Karpas-422 (cell line): ENCODE measurements around a stretch of chr6.

- PRO-cap = no peak
- RAMPAGE, long total RNA = no peak
Observed at GRCh38 chr6:43307744-43308256, 826 bp downstream of the CRIP3 start.

GRCh38 chr6:43354487-43354941 lies 14.9 kb downstream of the ZNF318 start:
- PRO-cap = no peak
- RAMPAGE, long total RNA = no peak

DNA sequence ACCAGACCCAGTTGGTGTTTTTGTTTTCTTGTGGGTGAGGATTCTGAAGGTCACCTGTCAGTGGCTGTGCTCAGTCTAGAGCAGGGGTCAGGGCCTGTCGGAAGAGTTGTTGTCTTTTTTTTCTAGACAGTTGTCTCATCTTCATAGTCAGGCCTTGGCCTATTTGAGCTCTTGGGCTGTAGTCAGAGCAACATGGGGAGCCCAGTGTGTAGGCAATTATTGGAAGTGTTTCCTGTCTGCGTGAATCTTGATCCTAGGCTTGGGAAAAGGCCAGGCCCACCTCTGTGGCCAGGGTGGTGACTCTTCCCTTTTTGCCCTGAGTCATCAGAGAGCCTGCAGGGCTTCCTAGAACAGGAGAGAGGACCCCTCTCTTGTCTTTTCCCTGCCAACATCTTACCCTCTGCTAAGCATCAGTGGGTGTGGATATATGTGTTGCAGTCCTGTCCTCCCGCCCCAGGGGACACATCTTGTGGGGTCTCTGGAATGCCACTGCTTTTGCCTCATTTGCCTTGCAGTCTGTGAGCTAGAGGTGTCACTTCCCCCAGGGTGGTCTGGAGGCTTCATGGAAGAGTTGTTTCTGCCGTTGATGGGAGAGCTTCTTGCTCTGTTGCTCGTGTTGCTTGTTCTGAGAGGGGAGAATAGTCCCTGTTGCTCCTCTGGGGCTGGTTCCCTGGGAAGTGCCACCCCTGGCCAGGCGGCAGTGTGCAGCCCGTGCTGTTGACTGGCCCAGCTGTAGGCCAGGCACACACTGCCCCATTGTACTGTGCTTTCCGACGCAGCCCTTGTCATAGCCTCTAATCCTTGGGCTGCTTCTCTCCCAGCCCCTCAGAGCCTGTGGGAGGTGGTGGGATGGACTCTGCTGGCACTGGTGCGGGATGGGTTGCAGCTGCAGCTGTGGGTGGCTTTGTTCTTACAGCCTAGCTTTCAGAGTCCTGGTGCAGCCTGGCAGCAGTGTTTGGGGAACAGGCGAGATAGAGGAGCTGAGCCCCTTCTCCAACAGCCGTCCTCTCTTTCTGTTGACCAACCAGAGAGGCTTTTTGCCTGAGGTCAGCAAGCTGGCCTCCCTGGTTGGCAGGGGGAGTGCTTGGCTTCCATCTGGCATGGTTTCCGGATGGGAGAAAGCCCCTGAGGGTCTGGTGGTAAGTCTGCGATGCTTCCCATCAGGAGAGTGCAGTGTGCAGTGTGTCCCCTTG lies 11.7 kb downstream of the TJAP1 start:
- PRO-cap = no peak
- RAMPAGE, long total RNA = no peak

GRCh38 chr6:43499268-43499715 lies 10.9 kb downstream of the LRRC73 start:
- PRO-cap = no peak
- RAMPAGE, long total RNA = no peak

DNA sequence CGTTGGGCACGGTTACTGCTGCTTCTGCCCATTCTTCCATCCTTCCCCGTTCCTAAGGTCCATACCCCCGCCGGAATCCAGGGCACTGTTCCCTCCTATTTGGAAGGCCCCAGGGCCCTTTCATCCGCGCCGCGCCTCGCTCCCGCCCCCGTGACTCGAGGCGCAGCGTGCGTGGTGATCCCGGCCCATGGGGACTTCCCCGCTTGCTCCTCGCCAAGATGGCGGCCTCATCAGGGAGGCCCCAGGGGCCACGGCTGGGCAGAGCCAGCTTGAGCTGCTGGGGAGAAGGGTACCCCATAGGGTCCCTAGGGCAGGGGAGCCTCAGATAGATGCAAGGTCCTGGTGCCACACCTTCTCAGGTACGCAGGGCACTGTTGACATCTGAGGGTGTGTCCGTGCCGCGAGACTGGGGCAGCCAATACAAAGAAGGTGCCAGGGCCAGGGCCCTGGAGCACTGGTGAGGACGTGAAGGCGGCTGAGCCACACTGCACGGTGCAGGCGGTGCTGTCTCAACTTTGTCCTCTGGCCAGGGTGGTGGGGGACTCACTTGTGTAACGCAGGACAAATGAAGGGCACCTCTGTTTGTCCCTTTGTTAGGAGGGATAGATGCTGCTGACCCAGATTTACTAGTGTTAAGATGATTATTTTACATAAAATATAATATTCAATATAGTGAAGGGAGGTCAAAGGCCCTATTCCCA lies 596 bp upstream of the LRRC73 start:
- PRO-cap = no peak
- RAMPAGE, long total RNA = no peak

DNA sequence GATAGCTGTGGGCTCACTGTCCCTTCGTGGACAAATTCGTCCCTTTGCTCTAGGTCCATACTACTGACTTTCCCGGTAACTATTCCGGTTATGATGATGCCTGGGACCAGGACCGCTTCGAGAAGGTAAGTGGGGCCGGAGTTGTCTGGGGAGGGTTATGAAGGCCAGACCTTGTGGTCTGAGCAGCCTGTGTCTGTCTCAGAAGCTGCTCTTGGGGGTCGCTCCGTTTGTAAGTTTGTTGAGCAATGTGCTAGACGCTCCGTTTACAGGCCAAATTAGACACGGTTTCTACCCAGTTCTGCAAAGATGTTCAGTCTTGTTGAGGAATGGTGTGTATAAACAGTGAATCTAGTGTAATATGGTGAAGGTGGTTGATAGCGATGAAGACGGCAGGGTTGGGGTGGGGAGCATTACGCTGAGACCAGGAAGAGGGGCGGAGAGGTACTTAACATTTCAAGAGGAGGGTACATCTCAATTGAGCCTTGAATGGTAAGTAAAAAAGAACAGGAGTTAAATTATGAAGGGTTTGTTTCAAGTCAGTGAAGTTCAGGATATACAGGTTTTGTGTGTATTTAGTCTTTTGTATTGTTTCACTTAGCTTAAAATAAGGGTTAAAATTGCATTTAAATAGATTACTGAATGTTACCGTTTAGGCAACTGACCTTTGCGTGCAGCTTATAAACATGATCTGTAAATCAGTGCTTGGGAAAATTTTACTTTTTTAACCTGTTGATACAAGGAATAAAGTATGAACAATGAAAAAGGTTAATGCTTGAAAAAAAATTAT lies 557 bp downstream of the POLR1C start:
- PRO-cap = no peak
- RAMPAGE, long total RNA = no peak

GRCh38 chr6:43579016-43579717 lies 3.2 kb downstream of the POLH start:
- PRO-cap = no peak
- RAMPAGE, long total RNA = no peak

- PRO-cap = no peak
- RAMPAGE, long total RNA = no peak
Observed at GRCh38 chr6:43629322-43629844, 319 bp upstream of the GTPBP2 start.

DNA sequence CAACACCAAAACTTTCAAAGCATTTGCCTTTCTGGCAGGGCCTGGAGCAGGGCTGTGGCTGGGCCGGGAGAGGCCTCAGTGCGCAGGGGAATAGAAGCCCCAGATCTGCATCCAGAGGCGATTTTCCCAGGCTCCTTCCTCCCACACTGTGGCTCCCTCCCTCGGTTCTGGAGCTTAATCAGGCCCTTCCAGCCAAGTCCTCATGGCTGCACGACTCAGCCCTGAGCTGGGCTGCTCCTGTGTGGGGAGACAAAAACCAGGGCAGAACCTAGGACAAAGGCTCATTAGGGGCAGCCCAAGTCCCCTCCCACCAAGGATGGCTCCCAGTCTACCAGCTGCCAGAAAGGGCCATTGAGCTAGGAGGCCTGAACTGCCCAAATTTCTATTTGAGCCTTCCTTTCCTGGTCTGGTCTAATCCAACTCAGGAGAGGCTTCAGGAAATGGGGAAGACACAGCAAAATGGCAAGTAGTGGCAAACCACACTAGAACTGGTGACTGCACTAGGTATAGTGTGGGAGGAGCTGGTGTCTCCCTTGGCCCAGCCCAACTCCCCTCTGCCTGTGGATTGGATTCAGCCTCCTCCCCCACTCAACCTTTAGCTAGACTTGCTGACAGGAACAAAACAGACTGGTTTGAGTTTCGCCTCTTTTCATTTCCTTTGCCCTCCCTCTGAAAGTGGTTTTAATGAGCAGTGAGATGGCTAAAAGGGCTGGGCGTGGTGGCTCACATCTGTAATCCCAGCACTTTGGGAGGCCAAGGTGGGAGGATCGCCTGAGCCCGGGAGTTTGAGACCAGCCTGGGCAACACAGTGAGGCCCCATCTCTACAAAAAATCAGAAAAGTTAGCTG lies 17.8 kb downstream of the MRPS18A start:
- PRO-cap = no peak
- RAMPAGE, long total RNA = no peak

- PRO-cap = no peak
- RAMPAGE, long total RNA = no peak
Observed at GRCh38 chr6:43742983-43743610, 26.9 kb upstream of the VEGFA start.

DNA sequence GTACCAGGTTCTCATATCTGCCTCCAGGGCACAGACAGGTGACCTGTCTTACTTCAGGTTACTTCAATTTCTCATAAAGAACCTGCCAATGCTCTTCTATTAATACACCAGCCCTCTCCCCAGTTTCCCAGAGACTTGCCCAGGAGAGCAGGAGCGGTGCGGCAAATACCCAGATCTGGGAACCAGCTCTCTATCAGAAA lies 102.0 kb downstream of the VEGFA start:
- PRO-cap = no peak
- RAMPAGE, long total RNA = no peak

GRCh38 chr6:43926538-43927670 lies 156.9 kb downstream of the VEGFA start:
- PRO-cap = no peak
- RAMPAGE, long total RNA = no peak

GRCh38 chr6:43970863-43971953 lies 156.0 kb downstream of the MRPL14 start:
- PRO-cap = no peak
- RAMPAGE, long total RNA = no peak

- PRO-cap = unidirectional peak, plus-strand start at chr6:43998865
- RAMPAGE, long total RNA = no peak
Observed at GRCh38 chr6:43998516-43999379, 128.5 kb downstream of the MRPL14 start.

GRCh38 chr6:44010733-44011269 lies 116.5 kb downstream of the MRPL14 start:
- PRO-cap = no peak
- RAMPAGE, long total RNA = no peak

- PRO-cap = no peak
- RAMPAGE, long total RNA = no peak
Observed at GRCh38 chr6:44024262-44024461, 103.1 kb downstream of the MRPL14 start.

GRCh38 chr6:44038155-44038574 lies 89.1 kb downstream of the MRPL14 start:
- PRO-cap = no peak
- RAMPAGE, long total RNA = no peak

GRCh38 chr6:44052711-44053193 lies 74.5 kb downstream of the MRPL14 start:
- PRO-cap = no peak
- RAMPAGE, long total RNA = no peak

GRCh38 chr6:44058394-44059453 lies 68.5 kb downstream of the MRPL14 start:
- PRO-cap = no peak
- RAMPAGE, long total RNA = no peak

- PRO-cap = no peak
- RAMPAGE, long total RNA = no peak
Observed at GRCh38 chr6:44059454-44059689, 67.9 kb downstream of the MRPL14 start.